Mononuclear cell (primary cell): ENCODE measurements around the genes EZHIP and FAM120C.

DNA sequence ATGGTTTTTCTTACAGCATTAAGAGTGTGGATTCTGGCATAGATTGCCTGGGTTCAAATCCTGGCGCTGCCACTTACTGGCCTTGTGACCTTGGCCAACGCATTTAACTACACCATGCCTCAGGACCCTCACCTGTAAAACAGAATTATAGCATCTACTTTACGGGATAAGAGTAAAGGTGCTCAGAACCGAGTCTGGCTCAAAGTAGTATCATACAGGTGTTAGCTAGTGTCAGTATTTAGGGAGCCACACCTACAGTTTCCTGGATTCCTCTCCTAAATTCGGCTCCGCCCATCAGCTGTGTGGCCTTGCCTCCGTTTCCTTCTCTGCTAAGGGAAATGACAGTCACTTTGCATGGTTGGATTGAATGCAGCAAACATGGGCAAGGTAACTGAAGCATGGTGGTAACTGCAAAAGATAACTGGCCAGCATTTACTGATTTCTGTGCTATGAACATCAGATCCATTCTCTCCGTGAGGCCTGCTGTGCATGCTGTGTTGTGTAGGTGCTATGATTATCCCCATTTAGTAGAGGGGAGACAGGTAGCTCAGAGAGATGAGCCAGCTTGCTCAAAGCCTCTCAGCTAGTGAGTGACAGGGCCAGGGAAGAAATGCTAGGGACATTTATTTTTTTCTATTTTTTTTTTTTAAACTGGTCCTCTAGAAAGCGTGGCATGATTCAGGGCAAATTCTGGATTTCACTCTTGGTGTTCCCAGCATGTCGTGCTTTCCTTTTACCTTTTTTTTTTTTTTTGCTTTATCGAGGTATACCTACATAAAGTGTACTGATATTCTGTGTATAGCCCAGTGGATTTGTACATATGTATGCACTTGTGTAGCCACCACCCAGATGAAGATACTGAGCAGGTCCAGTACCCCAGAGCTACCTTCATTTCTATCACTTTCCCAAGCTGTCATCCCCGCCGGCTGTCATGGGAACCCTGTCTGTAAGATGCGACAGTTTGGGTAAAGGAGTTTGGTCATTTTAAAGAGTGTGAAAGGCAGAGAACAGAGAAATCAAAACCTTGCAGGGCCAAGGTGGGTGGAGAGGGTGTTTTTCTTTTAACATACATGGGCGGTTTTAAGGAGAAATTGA lies 3.0 kb downstream of the PPP1R3F start:
- RRBS, result no CpG with 5 or more reads among the region's 15 CpGs

- RRBS, result no CpG with 5 or more reads among the region's 6 CpGs
Observed at GRCh38 chrX:49273391-49273949, 3.9 kb downstream of the PPP1R3F start.

DNA sequence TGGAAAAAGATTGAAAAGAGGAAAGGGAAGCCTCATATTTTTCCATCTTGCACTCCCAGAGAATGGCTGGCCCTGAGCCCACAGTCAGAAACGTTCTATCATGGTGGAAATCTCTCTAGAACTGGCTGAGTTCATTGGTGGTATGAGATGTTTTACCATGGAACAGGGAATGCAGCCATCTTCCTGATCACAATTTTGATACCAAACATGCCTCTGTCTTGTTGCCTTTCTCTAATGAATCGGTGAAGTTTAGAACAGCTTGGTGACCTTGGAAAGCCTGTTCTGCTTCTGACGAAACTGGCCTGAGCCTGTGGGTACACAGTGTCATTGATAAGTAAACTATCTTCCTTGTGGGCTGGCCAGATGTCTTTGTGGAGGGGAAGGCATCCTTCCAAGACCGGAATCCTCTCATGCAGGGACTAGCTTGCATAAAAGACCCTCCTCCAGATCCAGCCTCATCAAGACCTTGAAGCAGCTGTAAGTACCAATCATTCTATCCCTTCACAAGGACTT lies 7.1 kb upstream of the NUDT10 start:
- RRBS, result no CpG with 5 or more reads among the region's 4 CpGs

DNA sequence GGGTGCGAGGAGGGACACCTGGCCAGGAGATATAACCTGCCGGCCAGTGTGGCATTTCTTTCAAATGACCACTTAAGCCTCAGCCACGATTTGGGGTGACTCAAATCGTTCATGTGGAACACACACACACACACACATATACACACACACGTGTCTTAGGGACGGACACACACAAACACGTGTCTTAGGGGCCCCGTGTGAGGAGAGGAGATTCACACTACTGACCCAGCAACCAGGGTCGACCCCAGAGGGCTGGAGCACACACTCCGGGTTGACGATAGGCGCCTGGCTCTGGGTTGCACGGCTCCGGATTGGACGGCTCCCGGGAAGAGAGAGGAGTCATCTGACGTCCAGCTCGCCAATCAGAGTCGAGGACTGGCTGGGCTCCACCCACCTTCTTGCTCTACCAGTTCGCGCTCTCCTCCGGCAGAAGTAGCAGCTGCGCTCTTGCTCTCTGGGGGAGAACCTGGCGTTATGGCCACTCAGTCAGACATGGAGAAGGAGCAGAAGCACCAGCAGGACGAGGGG lies at the start of gene EZHIP:
EZHIP (plus strand) TSS at position 406 of the 528 bp plus-strand sequence.
- RRBS, result 96% methylated on average over 11 of the region's 25 CpGs

GRCh38 chrX:53116030-53116641 lies 22.2 kb downstream of the KANTR start:
- RRBS, result no CpG with 5 or more reads among the region's 5 CpGs

GRCh38 chrX:53145380-53146609 lies 51.9 kb downstream of the KANTR start:
- RRBS, result no CpG with 5 or more reads among the region's 19 CpGs

DNA sequence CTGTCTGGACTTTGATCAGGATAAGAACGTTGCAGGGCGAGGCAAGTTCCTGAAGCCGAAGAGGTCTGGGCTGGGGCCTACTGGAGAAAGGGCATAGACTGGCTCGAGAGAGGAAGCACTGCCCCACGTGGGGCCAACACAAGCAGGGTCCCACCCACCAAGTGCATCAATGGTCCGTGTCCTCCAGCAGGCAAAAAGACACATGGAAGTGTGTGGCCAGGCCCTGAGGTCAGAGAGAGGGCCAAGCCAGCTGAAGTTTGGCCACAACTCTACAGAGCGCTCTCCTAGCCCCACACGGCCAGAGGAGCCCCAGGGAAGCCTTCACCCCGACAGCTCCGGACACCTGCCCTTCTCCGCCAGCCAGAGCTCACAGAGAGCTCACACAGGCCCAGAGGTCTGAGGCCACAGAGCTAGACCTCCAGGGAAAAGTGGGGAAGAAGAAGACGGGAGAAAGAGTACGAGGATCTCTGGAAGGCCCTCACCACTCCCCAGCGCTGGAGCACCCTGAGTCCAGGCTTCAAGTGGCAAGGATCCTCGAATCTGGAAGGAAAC lies 8.6 kb upstream of the KDM5C start:
- RRBS, result no CpG with 5 or more reads among the region's 15 CpGs

DNA sequence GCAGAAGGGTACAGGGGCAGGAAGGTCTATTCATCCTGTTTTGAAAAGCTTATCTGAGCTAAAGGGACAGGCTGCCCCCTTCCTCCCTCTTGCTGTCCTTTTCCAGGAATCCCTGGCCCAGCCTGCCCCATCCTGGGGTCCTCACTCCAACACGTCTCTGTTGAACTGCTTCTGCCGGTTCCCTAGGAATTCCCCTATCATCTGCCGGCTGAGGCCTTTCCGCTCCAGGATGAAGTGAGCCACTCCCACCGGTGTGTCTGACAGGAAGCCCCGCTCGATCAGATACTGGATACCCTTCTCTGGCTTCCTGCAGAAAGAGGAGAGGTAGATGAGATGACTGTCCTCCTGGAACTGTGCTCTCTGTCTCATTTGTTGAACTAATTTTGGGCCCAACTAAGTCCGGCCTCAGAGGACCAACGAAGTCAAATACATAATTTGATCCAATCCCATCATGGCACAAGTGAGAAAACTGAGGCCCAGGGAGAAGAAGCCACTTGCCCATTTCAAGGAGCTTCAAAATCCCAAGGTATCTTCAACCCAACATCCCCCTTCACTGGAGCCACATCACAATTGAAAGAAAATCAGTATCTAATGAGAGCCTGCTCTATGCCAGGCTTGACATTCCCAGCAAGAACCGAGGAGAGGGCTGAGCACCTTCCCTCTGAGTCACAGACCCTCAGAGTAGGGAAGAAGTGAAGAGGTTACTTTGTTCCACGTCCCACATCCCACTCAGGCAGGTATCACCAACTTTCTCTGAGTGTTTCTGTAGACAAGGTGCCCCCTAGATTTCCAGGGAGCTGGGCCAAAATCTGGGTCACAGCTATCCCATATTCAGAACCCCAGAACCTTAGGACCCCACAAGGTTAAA lies 23.8 kb upstream of the KDM5C start:
- RRBS, result no CpG with 5 or more reads among the region's 11 CpGs

- RRBS, result no CpG with 5 or more reads among the region's 4 CpGs
Observed at GRCh38 chrX:53280647-53280905, 40.6 kb downstream of the IQSEC2 start.

DNA sequence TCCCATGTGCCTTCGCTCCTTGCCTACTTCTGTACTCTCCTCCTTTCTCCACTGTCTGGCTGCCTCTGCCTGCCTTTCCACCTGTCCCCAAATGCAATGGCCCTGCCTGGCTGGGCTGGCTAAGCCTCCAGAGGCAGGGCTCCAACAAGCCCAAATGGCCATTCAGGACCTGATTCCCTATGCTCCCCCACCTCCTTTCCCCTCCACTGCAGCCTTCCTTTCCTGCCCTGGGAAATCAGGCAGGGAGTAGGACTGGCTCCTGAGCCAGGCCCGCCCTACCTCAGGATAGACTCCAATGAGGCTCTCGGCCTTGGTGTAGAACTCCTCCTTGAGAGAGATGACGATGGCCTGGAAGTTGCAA lies 42.1 kb downstream of the SMC1A start:
- RRBS, result no CpG with 5 or more reads among the region's 4 CpGs

DNA sequence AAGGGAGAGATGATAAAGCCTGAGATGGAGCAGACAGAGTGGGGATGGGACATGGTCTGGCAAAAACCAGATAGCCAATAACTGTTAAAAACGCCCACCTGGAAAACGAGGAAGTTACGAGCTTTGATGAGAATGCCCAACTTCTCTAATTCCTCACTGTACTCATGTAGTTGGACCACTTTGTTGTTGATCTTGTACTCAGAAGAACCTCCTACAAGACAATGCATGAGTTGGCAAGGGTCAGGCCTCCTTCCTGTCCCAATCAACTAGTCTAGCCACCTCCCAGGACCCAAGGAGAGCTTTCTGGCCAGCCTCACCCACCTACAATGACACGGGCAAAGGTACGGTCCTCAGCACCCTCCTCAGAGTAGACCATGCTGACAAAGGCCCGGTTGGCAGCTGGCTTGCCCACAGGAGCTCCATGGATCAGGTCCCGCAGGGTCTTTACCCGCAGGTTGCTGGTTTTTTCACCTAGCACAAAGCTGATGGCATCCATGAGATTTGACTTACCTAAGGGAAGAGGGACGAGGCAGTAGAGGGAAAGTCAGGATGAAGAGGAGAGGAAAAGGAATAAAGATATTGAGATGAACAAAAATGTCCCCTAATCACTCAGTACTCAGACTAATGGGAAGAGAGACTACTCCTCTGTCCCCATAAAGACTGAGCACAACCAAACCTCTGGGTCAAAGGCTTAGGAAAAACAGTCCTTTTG lies 7.6 kb downstream of the SMC1A start:
- RRBS, result no CpG with 5 or more reads among the region's 9 CpGs

GRCh38 chrX:53562633-53563217 lies 123.8 kb downstream of the HUWE1 start:
- RRBS, result no CpG with 5 or more reads among the region's 6 CpGs

- RRBS, result no CpG with 5 or more reads among the region's 5 CpGs
Observed at GRCh38 chrX:53564822-53565412, 121.6 kb downstream of the HUWE1 start.

GRCh38 chrX:53679941-53680449 lies 6.5 kb downstream of the HUWE1 start:
- RRBS, result no CpG with 5 or more reads among the region's 2 CpGs

GRCh38 chrX:54183113-54183618 lies at the start of gene FAM120C:
TSS of gene FAM120C (minus strand) at chrX:54183254.
- RRBS, result 0% methylated on average over 7 of the region's 42 CpGs

- RRBS, result 1% methylated on average over 12 of the region's 89 CpGs
Observed at GRCh38 chrX:54357295-54358351, 82.6 kb upstream of the TSR2 start.

- RRBS, result no CpG with 5 or more reads among the region's 6 CpGs
Observed at GRCh38 chrX:54496421-54496788, 371 bp upstream of the FGD1 start.

DNA sequence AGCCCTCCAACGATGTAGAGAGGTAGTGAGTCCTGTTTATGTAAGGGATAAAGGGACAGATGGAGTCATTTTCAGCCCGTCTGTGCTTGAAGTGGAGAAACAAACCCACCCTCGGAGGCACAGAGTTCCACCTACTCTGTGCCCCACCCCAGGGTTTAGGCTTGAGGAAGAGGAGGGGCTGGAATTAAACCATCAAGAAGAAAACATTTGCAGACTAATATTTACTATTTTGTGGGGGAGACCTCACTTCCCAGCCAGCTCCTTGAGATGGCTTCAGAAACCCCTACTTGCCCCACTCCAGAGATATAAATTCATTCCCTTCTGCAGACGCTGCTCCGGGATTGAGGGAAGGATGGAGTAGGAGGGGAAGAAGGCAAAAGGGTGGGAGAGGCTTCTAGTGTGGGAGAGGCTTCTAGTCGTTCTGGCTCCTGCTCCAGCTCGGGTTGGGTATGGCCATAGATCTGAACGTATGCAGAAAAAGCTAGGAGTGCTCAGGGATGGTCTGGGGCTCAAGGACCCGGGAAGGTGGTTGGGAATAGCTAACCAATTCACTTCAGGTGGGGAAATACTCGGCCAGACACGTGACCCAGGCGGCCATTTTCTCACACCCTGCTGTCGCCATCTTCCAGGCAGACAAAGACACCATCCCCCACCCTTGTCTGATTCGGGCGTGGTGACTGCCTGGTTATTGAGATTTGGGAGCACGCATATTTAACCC lies 632 bp upstream of the GNL3L start:
- RRBS, result no CpG with 5 or more reads among the region's 16 CpGs

DNA sequence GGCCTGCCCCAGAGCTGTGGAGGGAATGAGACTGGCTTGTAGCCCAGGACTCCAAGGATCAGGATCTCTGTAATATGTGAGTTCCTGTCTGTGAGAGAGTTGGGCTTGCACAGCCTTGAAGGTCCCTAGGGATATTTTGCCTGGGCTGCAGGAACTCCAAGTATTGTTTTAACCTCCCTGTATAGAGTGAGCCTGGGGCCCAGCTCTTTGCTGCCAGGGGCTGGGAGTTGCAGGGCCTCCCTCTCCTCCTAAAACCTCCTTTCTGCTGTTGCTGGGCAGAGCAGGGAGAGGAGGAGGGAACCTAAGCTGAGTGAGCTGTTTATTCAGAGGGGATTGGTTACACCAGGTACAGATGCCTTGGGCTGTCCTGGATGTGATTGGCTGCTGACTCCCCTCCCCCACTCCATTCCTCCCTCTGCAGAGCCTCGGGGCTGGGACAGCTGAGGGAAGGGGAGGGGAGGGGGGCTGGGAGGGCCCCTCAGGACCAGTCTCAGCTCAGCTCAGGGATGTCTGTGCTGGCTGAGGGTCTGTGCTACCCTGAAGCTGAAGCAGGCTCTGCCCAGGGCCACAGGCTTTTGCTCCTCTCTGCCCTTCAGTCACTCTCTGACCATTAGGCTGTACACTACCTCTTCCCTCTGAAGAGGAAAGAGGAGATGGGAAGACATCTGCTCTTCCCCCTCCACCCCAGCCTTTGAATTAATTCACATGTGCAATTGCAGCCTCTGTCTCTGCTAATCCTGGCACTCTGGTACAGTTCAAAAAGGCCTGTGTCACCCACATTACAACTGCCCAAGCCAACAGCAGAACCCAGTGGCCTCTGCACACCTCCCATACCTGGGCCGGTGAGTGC lies 23.4 kb downstream of the ITIH6 start:
- RRBS, result no CpG with 5 or more reads among the region's 2 CpGs